HL-60 (cell line): ENCODE results near the gene MX2.

DNA sequence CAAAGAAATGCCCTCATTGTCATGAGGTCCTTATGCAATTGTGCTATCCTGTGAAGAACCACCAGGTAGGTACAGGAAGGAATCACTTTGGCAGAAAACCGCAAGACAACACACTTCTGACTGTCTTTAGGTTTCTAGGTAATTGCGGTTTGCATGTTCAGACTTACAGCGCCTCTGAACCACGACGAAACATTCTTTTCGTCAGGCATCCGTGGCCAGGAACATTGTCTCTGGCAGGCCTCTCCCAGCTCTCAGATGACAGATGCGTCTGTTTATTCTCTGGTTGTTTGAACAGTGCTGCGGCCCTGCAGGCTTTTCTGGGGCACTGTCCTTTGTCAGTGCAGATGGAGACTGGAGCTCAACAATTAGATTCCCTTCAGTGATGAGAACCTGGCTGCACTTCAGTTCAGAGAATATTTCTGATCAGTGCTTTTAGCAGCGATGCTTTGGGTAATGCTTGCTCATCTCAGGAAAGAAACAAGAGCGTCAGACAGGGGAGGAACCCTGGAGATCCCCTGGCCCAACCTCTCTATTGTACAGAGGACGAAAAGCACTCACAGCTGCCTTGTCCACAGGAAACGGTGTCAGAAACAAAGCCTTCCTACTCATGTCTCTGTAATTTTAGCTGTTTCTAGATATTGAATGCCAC lies 63.4 kb downstream of the B3GALT5 start:
- RRBS, result no CpG with 5 or more reads among the region's 13 CpGs

- RRBS, result no CpG with 5 or more reads among the region's 5 CpGs
These were observed 34.1 kb downstream of the BACE2 start for GRCh38 chr21:41202061-41202491.

DNA sequence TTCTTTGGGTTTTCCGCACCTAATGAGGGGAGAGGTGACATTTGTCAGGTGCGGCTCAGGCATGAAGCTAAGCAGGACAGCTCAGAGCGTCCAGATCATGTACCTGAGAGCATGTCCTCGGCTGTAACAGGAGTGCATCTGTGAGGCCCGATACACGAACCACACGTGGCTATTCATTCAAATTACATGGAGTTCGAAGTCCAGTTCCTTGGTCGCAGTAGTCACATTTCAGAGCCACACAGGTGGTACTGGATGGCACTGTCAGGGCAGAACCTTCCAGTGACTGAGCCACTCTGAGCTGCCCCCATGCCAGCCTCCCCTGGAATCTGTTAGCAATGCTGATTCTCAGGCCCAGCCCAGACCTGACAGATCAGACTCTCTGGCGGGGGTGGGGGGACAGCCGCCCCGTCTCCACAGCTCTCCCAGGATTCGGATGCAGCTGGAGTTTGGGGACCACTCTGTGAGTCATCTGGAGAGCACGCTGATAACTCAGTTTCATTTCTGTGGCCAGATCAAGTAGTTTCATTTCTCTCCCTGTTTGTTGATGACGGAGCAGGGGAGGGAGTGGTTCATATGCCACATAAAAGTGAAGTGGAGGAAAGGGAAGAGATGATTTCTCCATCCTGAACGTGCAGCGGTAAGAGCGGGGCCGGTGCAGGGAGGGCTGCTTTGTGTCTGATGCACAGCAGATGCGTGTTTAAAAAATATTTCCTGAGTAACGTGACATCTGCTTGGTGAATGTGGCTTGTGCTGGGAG lies at the start of gene MX2:
Gene MX2 (plus strand): TSS at position 609 of the 757 bp plus-strand sequence.
- RRBS, result no CpG with 5 or more reads among the region's 21 CpGs

GRCh38 chr21:41371260-41371661 lies 9.4 kb downstream of the MX2 start:
- RRBS, result no CpG with 5 or more reads among the region's 4 CpGs

- RRBS, result no CpG with 5 or more reads among the region's 10 CpGs
These were observed 5.0 kb upstream of the MX1 start for GRCh38 chr21:41420997-41421460.

GRCh38 chr21:41426844-41427085 lies 726 bp downstream of the MX1 start:
- RRBS, result 67% methylated on average over 11 of the region's 15 CpGs

GRCh38 chr21:41432238-41432527 lies 6.1 kb downstream of the MX1 start:
- RRBS, result no CpG with 5 or more reads among the region's 6 CpGs

DNA sequence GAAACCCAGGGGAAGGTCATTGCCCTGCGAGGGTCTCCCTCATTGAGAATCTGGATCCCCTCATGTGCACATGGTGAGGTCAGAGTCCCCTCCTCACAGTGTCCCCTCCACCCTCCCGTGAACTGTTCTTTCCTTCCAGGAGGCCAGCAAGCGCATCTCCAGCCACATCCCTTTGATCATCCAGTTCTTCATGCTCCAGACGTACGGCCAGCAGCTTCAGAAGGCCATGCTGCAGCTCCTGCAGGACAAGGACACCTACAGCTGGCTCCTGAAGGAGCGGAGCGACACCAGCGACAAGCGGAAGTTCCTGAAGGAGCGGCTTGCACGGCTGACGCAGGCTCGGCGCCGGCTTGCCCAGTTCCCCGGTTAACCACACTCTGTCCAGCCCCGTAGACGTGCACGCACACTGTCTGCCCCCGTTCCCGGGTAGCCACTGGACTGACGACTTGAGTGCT lies 32.4 kb downstream of the MX1 start:
- RRBS, result 98% methylated on average over 6 of the region's 22 CpGs

- RRBS, result no CpG with 5 or more reads among the region's 11 CpGs
These were observed 22.1 kb downstream of the TMPRSS2 start for GRCh38 chr21:41485679-41486360.

DNA sequence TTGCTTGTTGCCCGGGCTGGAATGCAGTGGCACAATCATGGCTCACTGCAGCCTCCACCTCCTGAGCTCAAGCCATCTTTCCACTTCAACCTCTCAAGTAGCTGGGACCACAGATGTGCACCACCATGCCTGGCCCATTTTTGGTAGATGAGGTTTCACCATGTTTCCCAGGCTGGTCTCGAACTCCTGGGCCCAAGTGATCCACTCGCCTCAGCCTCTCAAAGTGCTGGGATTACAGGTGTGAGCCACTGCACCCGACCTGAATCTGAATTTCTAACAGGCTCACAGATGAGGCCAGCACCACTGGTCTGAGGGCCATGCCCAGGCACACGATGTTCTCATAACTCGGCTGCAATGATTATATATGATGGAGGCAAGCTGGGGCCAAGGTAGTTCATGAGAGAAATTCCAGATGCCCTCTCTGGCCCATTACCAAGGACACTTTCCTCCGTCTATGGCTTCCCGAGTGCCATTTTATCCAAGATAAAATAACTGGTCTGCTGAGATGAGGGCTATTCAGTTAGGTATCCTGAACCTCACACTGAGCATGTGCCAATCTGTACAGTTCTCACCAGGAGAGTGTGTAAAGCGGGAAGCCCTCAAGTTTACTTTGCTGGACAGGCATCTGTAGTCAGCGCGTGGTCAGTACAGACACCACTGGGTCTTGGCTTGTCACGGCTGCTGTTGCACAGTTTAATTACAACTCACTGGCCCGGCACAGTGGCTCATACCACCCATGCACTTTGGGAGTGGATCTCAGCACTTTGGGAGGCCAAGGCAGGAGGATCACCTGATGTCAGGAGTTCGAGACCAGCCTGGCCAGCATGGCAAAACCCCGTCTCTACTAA lies 16.5 kb downstream of the TMPRSS2 start:
- RRBS, result no CpG with 5 or more reads among the region's 15 CpGs

GRCh38 chr21:41499379-41499807 lies 8.6 kb downstream of the TMPRSS2 start:
- RRBS, result no CpG with 5 or more reads among the region's 7 CpGs

- RRBS, result no CpG with 5 or more reads among the region's 23 CpGs
These were observed 1.6 kb downstream of the TMPRSS2 start for GRCh38 chr21:41506147-41506957.

- RRBS, result 21% methylated on average over 12 of the region's 29 CpGs
These were observed 765 bp upstream of the TMPRSS2 start for GRCh38 chr21:41508463-41509382.

GRCh38 chr21:41559979-41560730 lies 52.2 kb upstream of the TMPRSS2 start:
- RRBS, result no CpG with 5 or more reads among the region's 17 CpGs

DNA sequence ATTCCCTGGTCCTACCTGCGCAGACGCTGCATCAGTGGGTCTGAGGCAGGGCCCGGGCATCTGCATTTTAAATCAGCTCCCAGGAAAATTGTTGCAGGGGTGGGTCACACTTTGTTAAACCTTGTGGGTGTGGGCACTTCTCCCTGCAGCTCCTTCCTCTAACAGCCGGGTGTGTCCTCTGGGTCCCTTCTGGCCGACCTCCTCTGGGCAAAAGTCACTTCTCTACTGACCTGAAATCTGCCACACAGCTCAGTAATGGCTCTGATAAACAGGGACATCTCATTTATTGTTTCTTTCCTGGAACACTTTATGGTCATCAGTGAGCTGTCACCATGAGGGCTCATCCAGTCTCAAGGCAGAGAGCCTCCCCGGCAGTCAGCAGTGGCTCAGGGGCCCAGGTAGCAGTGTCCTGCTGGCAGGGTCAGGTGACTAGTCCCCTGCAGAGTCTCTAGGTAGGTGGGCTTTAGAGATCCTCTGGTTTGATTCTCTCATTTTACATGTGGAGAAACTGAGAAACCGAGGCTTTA lies 52.8 kb upstream of the TMPRSS2 start:
- RRBS, result 49% methylated on average over 2 of the region's 7 CpGs

- RRBS, result no CpG with 5 or more reads among the region's 2 CpGs
These were observed 70.8 kb upstream of the TMPRSS2 start for GRCh38 chr21:41578765-41579093.

DNA sequence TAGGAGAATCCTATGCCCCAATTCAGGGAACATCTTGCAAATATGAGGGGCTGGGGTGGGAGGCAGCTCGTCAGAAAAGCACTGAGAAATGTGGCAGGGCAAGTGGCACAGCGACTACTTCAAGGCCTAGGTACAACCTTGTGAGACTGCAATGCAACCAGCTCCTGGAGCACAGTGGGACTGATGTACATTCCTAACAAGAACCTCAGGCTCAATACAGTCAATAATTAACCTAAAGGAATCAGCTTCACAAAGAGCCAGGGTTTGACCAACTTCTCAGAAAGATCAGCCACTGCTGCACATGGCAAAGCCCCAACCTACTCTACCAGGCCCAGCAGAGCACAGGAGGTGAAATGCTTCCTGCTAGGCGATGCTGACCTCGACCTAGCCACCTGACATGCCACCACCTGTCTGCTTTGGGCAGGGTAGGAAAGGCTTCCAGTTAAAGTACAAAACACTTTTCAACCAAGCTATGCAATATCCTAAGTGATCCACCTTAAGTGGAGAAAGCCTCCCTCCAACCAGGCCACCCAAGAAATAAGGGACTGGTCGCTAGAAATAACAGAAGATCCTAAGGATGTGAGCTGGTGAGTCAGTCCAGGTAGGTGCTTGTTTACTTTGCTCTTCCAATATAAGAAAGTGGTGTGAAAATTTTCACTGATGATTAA lies 2.2 kb downstream of the RIPK4 start:
- RRBS, result no CpG with 5 or more reads among the region's 5 CpGs

- RRBS, result no CpG with 5 or more reads among the region's 13 CpGs
These were observed 1.5 kb downstream of the RIPK4 start for GRCh38 chr21:41765197-41765851.

DNA sequence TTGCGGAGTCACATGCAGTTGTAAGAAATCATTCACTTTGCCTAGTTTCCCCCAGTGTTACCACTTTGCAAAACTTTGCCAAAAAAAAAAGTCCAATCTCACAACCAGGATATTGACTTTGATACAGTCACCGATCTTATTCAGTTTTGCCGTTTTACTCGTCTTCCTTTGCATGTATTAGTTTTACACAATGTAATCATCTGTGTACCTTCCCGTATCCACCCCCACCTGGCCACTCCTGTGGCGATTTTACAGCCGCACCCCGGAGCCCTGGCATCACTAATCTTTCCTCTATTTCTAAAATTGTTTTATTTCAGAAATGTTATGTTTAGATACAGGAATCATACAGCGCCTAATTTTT lies 447 bp upstream of the RIPK4 start:
- RRBS, result no CpG with 5 or more reads among the region's 9 CpGs

DNA sequence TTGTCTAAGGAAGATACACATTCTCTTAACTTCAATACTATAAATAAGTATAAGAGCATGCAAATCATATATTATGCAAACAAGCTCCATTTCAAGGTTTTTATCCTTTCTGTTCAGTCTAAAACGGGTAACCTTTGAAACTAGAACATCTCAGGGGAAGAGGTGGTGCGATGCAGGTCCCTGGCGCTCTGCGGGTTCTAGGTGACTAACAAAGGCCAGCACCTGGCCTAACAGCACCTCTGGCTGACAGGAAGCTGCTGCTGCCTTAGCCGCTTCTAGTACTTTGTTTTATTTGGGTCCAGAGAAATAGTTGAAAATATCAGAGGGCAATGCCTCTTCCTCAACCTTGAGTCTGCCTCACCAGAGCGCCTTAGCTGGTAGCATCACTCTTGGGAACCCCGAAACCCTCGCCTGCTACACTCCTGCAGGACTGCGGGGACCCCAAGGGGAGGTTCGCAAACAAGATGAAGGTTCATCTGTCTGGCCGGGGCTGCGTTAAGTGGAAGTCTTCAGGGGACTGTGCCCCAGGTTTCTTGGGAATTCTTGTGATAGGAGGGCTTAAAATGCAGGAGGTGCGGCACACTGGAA lies 45.5 kb downstream of the PRDM15 start:
- RRBS, result no CpG with 5 or more reads among the region's 13 CpGs